Brain (tissue), 1 donor: ENCODE measurements around the genes STIM2, C4orf19 and PTTG2.

DNA sequence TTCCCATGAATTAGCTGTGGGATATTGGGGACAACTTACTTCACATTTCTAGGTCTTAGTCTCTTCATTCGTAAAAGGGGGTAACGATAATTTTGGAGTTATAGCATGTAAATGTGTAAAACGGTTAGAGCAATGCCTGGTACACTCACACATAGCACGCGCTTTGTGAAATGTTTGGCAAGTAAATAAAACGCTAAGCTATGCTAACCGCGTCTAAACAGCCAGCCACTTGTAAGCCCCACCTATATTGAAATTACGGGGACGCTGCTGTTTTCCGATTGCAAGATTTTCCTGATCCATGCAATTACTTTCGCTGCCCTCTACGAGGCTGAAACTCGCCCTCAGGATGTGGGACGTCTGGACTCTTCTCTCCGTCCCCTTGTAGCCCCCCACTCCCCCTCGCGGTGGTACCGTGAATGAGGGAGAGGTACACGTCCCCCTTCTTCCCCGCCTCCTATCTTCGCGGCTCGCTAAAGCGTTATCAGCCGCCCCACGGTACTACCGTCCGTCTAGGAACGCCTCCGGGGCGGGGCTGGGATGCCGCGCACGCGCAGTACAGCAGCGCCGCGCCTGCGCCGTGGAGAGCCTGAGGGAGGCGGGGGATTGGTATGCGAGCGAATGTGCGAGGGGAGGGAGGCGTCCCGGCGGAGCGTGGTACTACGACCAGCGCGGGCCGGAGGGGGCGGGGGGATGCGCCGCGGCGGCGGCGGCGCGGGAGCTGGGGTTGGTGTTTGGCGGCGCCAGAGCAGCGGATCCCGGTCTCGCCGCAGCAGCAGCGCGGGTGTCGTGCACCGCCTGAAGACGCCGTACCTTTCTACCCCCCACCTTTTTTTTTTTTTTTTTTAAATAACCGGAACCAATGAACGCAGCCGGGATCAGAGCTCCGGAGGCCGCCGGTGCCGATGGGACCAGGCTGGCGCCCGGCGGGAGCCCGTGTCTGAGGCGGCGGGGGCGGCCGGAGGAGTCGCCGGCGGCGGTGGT is at the start of gene STIM2:
Gene STIM2 (plus strand): TSS at position 743 of the 981 bp plus-strand sequence.
- RRBS, result 2% methylated on average over 25 of the region's 93 CpGs

GRCh38 chr4:26975614-26976268 is 115.1 kb downstream of the STIM2 start:
- RRBS, result no CpG with 5 or more reads among the region's 18 CpGs

DNA sequence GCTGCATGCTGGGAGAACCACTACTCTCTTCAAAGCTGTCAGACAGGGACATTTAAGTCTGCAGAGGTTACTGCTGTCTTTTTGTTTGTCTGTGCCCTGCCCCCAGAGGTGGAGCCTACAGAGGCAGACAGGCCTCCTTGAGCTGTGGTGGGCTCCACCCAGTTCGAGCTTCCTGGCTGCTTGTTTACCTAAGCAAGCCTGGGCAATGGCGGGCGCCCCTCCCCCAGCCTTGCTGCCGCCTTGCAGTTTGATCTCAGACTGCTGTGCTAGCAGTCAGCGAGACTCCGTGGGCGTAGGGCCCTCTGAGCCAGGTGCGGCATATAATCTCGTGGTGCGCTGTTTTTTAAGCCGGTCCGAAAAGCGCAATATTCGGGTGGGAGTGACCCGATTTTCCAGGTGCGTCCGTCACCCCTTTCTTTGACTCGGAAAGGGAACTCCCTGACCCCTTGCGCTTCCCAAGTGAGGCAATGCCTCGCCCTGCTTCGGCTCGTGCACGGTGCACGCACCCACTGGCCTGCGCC is 215.0 kb downstream of the STIM2 start:
- RRBS, result no CpG with 5 or more reads among the region's 25 CpGs

DNA sequence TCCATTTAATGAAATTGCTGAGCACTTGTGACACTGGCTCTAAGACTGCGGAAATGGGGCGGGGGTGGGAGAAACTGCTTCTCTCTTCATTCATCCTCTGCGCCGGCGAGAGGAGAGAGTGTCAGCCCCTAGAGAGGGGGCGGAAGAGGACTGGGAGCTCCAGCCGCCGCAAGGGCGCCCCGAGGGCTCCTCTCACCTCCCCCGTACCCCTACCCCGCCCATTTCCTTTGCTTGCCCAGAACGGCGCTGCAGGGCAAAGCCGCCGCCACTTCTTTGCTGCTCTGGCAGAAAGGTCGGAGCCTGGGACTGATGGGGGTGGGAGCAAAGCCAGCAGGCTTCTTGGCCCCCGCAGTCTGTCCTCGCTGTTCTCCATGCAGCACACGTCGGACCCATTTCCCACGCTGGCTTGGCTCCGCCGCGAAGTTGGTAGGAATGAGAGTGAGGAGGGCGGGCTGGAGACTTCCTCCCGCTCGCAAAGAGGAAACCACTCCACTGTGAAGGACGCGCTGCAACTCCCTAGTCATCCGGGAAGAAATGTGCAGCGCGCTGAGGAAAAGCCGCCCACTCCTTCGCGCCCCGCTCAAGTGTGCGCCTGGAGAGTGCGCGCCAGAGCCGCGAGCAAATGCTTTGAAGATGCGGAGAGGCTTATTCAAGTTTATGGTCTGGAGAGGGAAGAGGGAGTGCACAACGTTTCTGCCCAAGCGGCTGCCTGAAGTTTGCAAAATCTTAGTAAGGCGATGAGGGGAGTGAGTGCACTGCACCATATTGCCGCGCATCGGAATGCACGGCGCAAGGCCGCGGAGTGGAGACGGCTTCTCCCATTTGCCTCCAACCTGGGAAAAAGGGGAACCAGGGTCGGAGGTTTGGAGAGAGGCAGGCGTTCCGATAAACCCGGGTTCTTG is 2.8 kb upstream of the PCDH7 start:
- RRBS, result 5% methylated on average over 3 of the region's 58 CpGs

GRCh38 chr4:36268865-36269668 is 12.3 kb upstream of the DTHD1 start:
- RRBS, result no CpG with 5 or more reads among the region's 5 CpGs

DNA sequence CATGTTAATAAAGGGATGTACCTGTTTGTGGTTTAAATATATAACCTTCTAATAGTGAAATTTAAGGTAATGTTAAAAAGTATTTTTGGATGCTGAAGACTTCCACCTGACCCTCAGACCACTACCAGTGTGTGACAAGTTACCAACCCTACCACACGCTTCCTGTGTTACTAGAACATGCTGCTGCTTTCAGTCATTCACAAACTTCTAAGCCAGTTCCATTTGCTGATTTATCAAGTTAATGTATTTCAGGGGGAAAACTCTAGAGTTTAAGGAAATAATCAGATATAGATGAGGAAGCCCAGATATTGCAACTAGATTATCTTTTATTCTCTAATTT is 104.9 kb downstream of the DTHD1 start:
- RRBS, result no CpG with 5 or more reads among the region's 1 CpG

- RRBS, result under 1% methylated on average over 21 of the region's 55 CpGs
Observed at GRCh38 chr4:37453725-37454193, at the start of gene C4orf19. TSS of gene C4orf19 (plus strand) at chr4:37453925.

GRCh38 chr4:37584500-37585376 is 101.4 kb downstream of the RELL1 start:
- RRBS, result no CpG with 5 or more reads among the region's 10 CpGs

- RRBS, result no CpG with 5 or more reads among the region's 12 CpGs
Observed at GRCh38 chr4:37662579-37663586, 23.3 kb downstream of the RELL1 start.

DNA sequence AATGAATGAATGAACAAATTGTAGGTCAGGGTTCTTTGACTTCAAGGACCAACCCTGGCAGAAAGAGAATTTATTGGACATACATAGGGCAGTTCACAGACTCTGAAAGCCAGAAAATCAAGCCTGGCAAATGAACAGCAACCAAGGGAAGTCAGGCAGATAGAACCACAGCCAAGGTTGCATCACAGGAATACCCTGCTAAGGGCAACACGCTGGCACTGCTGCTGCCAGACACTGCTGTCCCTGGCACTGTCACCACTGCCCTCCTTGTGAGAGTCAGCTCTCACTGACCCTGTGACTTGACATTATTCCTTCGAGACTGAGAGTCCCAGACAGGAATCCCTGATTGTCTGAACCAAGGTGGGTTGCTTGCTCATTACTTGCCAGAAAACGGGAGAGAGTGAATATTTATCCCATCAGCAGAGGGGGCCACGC is 23.3 kb upstream of the PTTG2 start:
- RRBS, result no CpG with 5 or more reads among the region's 4 CpGs

DNA sequence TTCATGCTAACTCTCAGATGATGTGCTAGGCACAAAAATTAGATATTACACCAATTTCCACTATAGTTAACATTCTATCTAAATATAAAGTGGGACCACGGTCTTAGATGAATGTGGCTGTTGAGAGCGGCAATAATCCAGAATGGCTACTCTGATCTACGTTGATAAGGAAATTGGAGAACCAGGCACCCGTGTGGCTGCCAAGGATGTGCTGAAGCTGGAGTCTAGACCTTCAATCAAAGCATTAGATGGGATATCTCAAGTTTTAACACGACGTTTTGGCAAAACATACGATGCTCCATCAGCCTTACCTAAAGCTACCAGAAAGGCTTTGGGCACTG is at the start of gene PTTG2:
Gene PTTG2 (plus strand): TSS at position 106 of the 341 bp plus-strand sequence.
- RRBS, result no CpG with 5 or more reads among the region's 7 CpGs

GRCh38 chr4:37989703-37990460 is 29.7 kb downstream of the PTTG2 start:
- RRBS, result no CpG with 5 or more reads among the region's 4 CpGs

DNA sequence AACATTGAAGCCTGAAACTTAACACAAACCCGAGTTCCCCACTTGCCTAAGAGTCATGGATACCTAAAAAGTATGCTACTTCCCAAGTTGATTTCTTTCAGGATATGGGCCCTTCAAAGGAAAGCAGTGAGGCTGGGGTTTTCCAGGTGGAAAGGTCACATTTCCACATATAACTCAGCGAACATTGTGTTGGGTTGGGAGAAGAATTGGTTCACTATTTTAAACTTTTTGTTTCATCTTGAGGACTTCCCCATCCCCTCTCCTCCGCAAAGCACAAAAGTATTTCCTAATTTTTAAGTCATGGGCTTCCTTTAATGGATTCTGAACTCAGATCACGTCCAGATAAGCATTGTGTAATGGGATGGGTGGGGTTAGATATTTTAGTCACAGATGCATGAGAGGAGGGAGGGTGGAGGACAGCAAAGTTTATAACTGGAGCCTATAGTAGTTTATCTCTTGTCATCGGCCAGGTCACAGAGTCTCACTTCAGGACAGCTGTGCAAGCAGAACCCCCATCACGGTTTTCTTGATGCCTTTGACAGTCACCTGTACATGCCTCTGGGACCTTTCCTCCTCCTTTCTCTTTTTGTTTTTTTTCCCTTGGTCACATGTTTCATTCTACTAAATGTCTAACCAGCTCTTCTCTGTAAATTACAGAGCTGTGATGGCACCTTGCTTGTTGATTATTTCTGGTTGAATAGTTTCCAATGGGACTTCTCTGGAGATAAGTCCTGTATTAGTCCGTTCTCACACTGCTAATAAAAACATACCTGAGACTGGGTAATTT is 115.3 kb downstream of the PTTG2 start:
- RRBS, result no CpG with 5 or more reads among the region's 7 CpGs

GRCh38 chr4:38131255-38132098 is 171.3 kb downstream of the PTTG2 start:
- RRBS, result no CpG with 5 or more reads among the region's 12 CpGs

DNA sequence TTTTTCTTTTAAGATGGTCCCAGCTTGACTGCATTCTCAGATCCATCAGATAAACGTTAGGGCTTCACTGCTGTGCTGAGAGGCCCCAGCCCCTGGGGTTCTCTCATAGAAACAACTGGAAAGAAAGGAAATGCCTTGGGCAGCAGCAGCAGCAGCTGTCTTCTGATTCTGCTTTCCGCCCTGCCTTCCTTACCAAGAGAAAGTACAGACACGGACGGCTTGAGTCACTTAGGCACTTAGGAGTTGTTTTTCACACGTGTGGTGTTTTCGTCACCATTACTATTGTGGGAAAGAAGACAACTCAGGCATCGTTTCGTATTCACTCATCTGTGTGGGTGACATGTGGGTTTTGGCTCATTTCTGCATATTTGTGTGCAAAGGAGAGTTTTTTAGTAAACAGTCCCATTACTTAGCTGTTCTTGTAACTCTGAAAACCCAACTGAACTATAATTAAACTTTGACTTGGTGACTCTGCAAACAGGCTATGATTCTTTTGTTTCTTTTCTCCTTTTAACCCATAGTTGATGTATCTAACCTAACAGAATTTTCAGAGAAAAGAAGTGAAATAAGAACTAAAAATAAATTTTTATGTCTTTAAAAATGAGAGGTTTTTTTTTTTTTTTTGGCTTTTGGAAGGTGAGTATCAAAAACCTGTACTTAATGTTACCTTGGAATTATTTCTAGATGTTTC is 172.1 kb downstream of the PTTG2 start:
- RRBS, result no CpG with 5 or more reads among the region's 8 CpGs

- RRBS, result no CpG with 5 or more reads among the region's 24 CpGs
Observed at GRCh38 chr4:38136891-38137638, 176.9 kb downstream of the PTTG2 start.

DNA sequence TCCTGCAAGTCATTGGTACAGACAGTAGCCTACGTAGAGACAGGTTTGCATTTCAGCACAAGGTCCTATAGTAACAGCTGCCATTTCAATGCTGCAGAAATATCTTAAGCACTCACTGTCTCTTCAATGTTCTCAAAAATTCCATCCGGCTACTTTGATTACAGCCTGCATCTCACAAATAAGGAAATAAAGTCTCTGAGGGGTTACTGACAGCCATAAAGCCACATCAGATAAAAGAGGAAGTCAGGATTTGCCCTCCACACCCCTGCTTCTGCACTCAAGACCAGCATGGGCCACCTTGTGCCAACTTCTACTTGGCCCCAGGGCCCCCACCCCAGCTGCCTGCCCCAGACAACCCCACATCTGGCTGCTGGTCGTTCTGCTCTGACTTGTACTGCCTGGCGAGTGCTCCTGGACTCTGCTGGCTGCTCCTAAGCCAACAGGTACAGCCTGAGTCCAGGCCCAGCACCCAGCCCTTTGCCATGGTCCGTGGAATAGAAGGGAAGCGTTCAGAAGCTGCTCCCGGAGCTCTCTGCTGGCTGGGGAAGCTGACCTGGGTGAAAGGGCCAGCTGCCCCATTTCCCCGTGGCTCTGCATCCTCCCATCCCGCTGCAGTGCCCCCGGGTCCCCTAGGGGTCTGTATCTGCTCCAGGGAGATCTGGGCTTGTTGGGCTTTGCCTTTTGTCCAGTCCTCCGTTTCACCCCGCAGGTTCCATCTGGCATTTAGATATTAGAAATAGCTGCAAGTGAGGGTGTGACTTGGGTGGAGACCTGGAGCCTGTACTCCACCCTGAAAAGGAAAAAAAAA is 194.5 kb downstream of the PTTG2 start:
- RRBS, result 75% methylated on average over 3 of the region's 12 CpGs

GRCh38 chr4:38179833-38180496 is 219.8 kb downstream of the PTTG2 start:
- RRBS, result no CpG with 5 or more reads among the region's 6 CpGs

- RRBS, result no CpG with 5 or more reads among the region's 15 CpGs
Observed at GRCh38 chr4:38188474-38189293, 228.5 kb downstream of the PTTG2 start.